Epithelial cell of alveolus of lung (primary cell): ENCODE measurements around the genes EPPIN and SLC12A5.

- RAMPAGE, long total RNA: no peak
- RRBS: no CpG with 5 or more reads among the region's 2 CpGs
These were observed 17.0 kb downstream of the STK4 start for GRCh38 chr20:44983432-44983662.

DNA sequence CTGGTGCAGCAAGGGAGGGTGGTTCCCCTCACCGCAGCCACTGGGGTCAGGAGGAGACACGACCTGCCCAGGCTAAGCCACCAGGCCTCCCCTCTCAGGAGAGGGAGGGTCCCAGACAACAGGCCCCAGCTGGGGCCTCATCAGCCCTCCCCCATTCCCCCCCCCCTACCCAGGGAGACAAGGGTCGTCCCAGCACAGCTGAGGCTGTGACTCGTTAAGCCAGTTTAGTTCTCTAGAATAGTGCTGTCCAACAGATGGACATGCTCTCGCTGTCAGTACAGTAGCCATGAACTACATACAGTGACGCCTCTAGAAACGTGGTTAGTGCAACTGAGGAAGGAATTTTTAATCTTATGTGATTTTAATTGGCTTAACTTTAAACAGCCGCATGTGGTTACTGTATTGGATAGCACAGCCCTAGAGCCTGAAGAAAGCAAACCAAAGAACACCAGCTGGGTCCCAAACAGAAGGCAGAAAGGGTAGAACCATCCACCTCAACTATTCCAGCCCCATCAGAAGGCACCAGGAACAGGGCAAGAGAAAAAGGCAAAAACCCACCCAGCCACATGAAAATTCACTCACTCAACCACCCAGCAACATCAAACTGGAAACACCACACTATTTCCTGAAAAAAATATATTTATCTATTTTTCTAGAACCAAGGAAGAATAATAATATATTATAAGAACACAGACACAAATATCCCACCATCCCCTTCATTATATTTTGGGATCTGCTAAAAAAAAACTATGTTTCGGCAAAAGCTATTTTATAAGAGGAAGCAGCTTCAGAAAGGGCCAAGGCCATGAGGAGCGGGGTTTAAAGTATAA, 17.6 kb upstream of the MATN4 start:
- RAMPAGE, long total RNA: no peak
- RRBS: no CpG with 5 or more reads among the region's 10 CpGs

DNA sequence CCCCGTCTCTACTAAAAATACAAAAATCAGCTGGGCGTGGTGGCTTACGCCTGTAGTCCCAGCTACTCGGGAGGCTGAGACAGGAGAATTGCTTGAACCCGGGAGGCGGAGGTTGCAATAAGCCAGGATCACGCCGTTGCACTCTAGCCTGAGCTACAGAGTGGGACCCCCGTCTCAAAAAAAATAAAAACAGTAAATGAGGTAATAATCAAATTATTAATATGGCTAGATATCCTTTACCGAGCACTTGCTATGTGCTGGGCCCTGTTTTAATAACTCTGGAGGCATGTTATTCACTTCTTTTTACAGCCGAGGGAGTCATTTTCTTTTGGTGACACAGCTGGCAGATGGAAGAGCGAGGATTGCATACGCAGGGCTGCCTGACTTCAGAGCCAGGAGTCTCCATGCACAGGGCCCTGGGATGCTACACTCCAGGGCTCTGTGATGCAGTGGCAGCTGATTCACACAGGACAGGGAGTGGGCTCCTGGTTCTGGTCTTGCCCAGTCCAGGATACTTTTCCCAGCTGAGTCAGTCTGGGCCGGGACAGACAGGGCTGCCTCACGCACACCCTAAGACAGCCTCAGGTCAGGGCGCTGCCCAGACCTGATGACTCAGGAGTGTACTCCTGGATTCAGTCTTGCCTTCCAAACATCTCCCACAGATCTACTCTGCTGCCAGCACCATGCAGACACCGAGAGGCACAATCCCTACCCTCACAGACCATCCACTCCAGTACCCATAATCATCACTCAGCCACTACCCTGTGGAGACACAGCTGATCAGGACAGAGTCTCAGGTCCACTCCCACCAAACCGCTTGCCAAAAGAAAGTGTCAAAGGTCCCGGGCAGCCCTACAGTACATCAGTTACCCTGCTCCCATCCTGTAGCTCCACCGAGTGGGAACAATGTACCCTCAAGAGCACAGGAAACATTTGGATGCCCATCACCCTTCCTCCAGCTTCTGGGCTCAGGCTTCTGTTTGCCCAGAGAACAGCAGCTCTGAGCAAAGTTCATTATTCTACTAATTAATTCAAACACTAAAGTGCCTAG, 11.7 kb downstream of the SDC4 start:
- RAMPAGE, long total RNA: no peak
- RRBS: no CpG with 5 or more reads among the region's 20 CpGs

GRCh38 chr20:45354996-45355624, 6.9 kb upstream of the SDC4 start:
- RAMPAGE, long total RNA: no peak
- RRBS: no CpG with 5 or more reads among the region's 6 CpGs

- RAMPAGE, long total RNA: no peak
- RRBS: no CpG with 5 or more reads among the region's 7 CpGs
These were observed 3.2 kb upstream of the SYS1 start for GRCh38 chr20:45359772-45360229.

DNA sequence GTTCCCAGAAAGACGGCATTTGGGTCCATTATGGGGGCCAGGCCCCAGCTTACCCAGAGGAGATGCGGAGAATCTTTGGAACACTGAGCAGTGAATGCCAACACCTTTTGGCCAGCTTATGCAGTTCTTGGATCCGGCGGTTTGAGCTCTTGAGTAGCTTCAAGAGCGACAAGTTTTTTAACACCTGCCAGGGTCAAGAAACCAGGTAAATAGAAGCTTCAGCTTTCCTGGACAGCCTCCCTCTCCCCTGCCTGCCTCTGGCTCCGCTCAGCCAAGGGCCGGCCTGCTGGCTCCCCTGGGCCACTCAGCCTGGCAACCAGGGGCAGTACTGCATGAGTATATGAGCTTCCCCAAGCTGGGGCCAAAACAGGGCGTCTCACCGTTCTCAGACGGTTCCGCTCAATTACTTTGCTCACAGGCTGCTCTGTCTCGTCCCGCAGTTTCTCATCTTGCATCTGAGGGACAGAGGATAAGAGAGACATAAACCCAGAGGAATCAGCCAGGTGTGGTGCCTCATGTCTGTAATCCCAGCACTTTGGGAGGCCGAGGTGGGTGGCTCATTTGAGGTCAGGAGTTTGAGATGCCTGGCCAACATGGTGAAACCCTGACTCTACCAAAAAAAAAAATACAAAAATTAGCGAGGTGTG, 843 bp downstream of the TP53TG5 start:
- RAMPAGE, long total RNA: no peak
- RRBS: no CpG with 5 or more reads among the region's 15 CpGs

DNA sequence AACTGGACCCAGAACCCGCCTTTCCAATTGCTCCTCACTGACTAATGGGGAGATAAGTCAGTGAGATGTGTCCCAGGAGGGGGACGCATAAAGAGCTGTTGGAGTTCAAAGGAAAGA, 622 bp upstream of the DBNDD2 start:
- RAMPAGE, long total RNA: no peak
- RRBS: no CpG with 5 or more reads among the region's 2 CpGs

- RAMPAGE, long total RNA: no peak
- RRBS: 80% methylated on average over 1 of the region's 6 CpGs
These were observed 640 bp downstream of the DBNDD2 start for GRCh38 chr20:45408767-45409090.

DNA sequence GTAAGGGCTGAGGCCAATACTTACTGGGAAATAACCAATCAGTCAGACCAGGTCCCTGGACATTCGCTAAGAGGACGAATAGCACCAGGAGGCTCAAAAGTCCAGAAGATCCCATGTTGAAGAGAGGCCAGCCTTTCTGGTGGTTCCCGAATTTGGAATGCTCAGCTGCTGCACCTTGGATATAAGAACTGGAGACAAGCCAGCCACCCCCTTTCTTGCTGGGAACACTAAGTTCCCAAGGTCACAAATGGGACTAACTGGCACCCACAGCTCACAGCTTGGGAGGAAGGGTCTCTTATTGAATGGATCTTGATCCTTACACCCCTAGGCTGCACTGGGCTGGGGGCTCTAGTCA, at the start of gene EPPIN:
Gene EPPIN (minus strand): TSS at position 159 of the 355 bp plus-strand sequence.
- RAMPAGE, long total RNA: no peak
- RRBS: no CpG with 5 or more reads among the region's 3 CpGs

- RAMPAGE, long total RNA: no peak
- RRBS: no CpG with 5 or more reads among the region's 4 CpGs
These were observed 20.5 kb downstream of the WFDC3 start for GRCh38 chr20:45771119-45771681.

- RAMPAGE, long total RNA: no peak
- RRBS: 85% methylated on average over 5 of the region's 23 CpGs
These were observed 11.0 kb downstream of the PCIF1 start for GRCh38 chr20:45945274-45946055.

DNA sequence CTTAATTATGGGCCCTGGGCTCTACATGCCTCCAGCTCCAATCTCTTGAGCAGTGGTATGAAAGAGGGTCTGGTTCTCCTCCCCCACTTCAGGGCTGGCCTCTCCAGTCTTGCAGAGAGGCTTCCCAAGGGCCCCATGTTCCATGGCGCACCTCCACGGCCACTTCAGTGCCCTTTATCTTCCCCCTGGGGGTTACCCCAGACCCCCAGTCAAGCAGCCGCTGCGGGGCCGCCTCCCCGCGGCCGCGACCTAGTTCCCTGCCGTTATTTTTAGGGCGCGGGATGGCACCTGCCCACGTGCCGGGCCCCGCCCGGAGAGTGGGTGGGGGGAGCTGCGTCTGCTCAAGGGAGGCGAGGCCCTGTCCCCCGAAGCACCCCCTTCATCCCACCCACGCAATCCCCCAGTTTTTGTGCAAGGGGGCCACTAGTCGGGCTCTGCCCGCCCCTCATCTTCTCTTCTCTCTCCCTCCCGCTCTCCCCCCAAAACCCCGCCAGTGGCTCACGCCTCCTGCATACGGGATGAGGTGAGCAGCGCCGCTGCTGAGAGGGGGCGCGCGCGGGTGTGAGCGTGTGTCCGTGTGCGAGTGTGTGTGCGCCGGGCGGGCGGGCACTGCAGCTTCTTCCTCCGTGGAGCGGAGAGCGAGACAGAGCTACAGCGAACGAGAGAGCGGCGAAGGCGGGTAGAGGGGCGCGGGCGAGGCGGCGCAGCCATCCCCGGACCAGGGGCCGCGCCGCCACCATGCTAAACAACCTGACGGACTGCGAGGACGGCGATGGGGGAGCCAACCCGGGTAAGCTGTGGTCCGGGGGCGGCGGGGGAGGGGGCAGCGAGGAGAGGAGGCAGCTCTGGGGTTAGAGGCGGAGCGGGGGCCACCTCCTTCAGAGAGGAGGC, at the start of gene SLC12A5:
Gene SLC12A5 (plus strand): TSS at position 609 of the 891 bp plus-strand sequence.
- RAMPAGE, long total RNA: no peak
- RRBS: 6% methylated on average over 9 of the region's 67 CpGs

GRCh38 chr20:46031450-46032396, 2.7 kb downstream of the SLC12A5 start:
- RAMPAGE, long total RNA: no peak
- RRBS: 1% methylated on average over 34 of the region's 69 CpGs

DNA sequence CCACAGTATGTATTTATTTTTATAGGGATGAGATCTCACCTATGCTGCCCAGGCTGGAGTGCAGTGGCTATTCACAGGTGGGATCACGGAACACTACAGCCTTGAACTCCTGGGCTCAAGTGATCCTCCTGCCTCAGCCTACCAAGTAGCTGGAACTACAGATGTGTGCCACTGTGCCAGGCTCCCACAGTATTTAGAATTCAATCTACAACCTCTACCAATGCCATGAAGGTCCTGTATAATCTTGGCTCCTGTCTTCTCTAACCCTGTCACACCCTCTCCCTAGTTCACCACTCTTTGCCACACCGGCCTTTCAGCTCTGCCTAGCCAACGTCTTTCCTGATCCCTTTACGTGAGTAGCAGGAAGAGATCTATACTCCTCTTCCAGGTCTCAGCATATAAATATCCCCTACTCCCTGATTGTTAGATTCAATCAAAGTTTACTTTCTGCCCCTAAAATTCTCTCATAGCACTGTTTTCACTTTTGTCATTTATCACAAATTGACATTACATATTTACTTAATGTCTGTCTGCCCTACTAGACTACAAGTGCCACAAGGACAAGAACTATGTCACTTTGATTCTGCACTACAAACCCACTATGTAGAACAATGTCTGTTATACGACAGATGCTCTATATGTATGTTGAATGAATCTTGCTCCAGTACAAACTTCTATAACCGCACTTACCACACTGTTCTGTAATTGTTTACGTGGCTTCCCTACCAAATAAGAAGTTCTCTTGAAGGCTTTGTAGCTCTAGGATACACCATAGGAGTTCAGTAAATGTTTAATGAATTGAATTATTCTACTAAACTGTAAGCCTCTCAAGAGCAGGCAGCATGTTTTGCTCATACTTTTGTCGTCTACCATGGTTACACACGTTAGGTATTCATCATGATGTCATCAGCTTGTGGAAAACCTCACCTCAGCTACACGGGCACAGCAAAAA, 17.2 kb downstream of the NCOA5 start:
- RAMPAGE, long total RNA: no peak
- RRBS: no CpG with 5 or more reads among the region's 10 CpGs

GRCh38 chr20:46118484-46118916, 386 bp downstream of the CD40 start:
- RAMPAGE, long total RNA: no peak
- RRBS: no CpG with 5 or more reads among the region's 13 CpGs

- RAMPAGE, long total RNA: no peak
- RRBS: no CpG with 5 or more reads among the region's 5 CpGs
These were observed 88.7 kb downstream of the CD40 start for GRCh38 chr20:46206828-46207258.

DNA sequence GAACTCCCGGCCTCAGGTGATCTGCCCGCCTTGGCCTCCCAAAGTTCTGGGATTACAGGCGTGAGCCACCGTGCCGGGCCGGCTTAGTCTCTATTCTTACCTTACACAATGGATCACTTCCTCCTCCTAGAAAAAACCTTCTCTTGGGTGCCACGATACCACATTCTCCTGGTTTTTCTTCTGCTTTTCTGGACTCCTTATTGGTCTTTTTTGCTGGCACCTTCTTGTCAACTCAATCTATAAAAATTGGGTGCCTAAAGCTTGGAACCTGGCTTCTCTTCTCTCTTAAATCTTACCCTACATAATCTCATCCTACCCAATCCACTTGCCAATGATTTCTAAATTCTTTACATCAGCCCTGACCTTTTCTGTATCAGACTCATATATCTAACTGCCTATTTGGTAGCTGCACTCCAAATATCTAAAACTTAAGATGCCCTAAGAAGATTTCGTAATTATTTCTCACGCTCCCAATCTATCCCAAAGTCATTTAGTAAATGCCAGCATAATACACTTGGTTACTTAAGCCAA, 1.2 kb downstream of the SLC35C2 start:
- RAMPAGE, long total RNA: no peak
- RRBS: no CpG with 5 or more reads among the region's 9 CpGs

GRCh38 chr20:46376123-46377166, 12.2 kb upstream of the SLC35C2 start:
- RAMPAGE, long total RNA: no peak
- RRBS: no CpG with 5 or more reads among the region's 8 CpGs

DNA sequence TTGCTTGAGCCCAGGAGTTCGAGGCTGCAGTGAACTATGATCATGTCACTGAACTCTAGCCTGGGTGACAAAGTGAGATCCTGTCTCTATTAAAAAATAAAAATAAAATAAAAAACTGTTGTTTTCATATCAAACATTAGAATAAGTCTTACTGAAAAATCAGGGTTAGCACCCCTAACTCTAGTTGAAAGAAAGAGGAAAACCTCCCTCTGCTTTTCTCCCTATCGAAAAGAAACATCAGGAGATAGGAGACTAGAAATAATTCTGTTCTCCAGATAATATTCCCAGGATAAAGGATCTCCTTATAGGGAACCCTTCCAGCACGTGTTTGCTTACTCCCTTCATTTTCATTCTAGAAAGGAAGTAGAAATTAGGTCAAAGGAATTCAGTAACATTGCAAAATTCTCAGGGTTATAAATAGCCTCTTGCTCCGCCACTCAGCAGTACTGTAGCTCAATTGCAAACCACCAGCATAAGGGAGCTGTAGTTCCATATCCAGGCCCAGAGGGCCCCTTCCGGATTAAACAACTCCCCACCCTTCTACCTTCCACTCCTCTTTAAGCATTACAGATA, 6.3 kb downstream of the ELMO2 start:
- RAMPAGE, long total RNA: no peak
- RRBS: no CpG with 5 or more reads among the region's 5 CpGs

DNA sequence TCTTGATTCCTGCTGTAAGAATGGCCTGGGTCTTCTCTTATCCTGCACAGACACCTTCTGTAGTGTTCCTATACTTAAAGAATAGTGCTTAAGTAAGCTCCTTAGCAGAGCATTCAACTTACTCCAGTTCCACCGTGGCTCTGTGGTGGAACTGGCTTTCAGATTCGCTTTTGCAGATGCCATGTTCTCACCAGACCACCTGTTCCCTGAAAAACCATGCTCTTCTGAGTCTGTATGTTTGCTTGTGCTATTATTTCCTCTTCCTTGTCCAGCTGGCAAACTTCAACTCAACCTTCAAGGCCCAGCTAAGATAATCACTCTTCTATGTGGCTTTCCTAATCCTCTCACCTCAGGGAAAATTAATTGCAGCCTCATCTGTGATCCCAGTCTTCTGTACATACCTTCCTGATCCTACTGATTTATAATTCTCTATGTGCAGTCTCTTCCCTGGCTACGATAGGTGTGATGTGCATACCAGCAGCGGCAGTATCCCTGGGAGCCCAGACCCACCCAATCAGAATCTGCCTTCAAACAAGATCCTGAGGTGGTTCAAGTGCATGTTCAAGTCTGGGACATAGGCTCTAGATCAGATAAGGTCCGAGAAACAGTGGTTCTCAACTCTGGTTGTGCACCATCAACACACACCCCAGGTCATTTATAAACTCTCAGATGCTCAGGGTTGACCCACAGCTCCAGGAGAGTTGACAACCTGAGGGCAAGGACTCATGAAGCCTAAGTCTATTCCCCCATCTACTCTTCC, 4.7 kb downstream of the ELMO2 start:
- RAMPAGE, long total RNA: no peak
- RRBS: no CpG with 5 or more reads among the region's 5 CpGs